Stomach (tissue), 7 donors: ENCODE measurements around a stretch of chr9.

DNA sequence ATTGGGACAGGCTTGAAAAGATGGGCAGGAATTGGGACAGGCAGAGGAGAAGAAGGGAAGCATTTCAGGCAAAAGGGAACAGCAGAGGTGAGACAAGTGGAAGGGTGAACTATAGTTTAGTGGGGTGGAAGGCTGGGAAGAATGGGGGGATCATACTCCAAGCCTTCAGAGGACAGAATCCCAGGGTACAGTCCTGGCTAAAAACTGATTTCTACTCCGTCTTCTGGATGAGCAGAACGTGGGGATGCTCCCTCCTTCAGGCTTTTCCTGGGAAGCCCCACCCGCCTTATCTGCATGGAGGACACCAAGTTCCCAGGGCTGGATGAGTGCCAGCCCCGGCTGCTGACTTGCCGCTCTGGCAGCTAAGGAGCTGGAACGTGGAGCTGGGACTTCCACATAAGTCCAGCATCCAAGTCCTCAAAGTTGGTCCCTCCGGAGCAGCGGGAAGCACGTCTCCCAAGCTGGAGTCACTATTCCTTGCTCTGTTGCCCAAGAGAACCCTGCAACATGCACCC lies 14.0 kb upstream of the KIF12 start:
- PRO-cap: no peak
- RAMPAGE, long total RNA, 5 experiments: no peak in any of the 5 experiments
- RRBS: 19% methylated on average over 3 of the region's 9 CpGs

- PRO-cap: no peak
- RAMPAGE, long total RNA, 5 experiments: no peak in any of the 5 experiments
- RRBS: no CpG with 5 or more reads among the region's 10 CpGs
Observed at GRCh38 chr9:114327523-114328075, 2.1 kb upstream of the ORM2 start.

GRCh38 chr9:114330337-114331010 lies 805 bp downstream of the ORM2 start:
- PRO-cap: no peak
- RAMPAGE, long total RNA, 5 experiments: no peak in any of the 5 experiments
- RRBS: no CpG with 5 or more reads among the region's 17 CpGs

- PRO-cap: no peak
- RAMPAGE, long total RNA, 5 experiments: no peak in any of the 5 experiments
- RRBS: no CpG with 5 or more reads among the region's 10 CpGs
Observed at GRCh38 chr9:114334347-114334851, 4.7 kb downstream of the ORM2 start.

GRCh38 chr9:114360916-114361471 lies 26.8 kb downstream of the AKNA start:
- PRO-cap: no peak
- RAMPAGE, long total RNA, 5 experiments: no peak in any of the 5 experiments
- RRBS: no CpG with 5 or more reads among the region's 3 CpGs

GRCh38 chr9:114366586-114367316 lies 21.0 kb downstream of the AKNA start:
- PRO-cap: no peak
- RAMPAGE, long total RNA, 5 experiments: no peak in any of the 5 experiments
- RRBS: no CpG with 5 or more reads among the region's 7 CpGs

DNA sequence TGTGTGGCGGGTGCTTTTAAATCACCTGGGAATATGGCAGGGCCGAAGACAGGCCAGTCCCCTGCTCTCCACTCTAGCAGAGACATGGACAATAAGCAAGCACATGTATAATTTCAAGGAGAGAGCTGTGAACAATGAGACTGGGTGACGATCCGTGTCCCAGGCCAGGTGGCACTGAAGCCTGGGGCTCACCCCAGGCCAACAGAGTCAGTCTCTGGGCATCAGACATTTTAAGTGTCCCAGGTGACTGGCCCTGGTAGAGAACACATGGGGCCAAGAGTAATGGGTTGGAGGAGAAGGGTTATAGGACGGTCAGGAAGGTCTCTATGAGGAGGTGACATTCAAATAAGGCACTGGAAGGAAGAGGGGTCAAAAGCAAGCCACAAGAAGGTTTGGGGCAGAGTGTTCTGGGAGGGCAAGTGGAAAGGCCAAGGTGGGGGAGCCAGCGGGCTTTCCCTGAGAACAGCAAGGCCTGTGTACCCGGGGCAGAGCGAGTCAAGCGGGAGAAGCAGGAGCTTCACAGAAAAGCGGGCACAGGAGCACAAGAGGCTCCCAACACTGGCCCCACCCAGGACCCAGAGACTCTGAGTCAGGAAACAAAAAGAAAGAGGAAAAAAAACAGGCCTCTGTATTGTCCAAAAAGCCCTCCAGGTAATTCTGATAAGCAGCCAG lies 1.1 kb upstream of the AKNA start:
- PRO-cap: no peak
- RAMPAGE, long total RNA, 5 experiments: no peak in any of the 5 experiments
- RRBS: no CpG with 5 or more reads among the region's 10 CpGs

- PRO-cap: no peak
- RAMPAGE, long total RNA, 5 experiments: no peak in any of the 5 experiments
- RRBS: no CpG with 5 or more reads among the region's 4 CpGs
Observed at GRCh38 chr9:114452717-114453400, 52.4 kb downstream of the WHRN start.

GRCh38 chr9:114518501-114519217 lies 13.4 kb upstream of the WHRN start:
- PRO-cap: no peak
- RAMPAGE, long total RNA, 5 experiments: no peak in any of the 5 experiments
- RRBS: no CpG with 5 or more reads among the region's 4 CpGs

GRCh38 chr9:114532411-114533121 lies 27.3 kb upstream of the WHRN start:
- PRO-cap: no peak
- RAMPAGE, long total RNA, 5 experiments: no peak in any of the 5 experiments
- RRBS: no CpG with 5 or more reads among the region's 13 CpGs

DNA sequence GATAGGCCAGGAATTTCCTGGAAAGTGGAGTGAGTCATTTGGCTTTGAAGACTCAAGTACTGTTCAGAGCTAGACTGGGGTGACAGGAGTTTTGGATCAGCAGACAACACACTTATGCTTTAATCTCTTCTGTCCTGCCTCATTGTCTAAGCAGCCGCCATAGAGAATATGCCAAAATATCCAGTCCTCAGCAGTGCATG lies 11.0 kb downstream of the TMEM268 start:
- PRO-cap: no peak
- RAMPAGE, long total RNA, 5 experiments: no peak in any of the 5 experiments
- RRBS: no CpG with 5 or more reads among the region's 1 CpG

GRCh38 chr9:114642810-114643567 lies 14.6 kb downstream of the TEX53 start:
- PRO-cap: unidirectional peak, plus-strand start at chr9:114643236
- RAMPAGE, long total RNA, 5 experiments: start-site peak on the plus strand in 2 of 5 experiments, at chr9:114642999-114643675 at its widest, 9 to 24 reads per replicate
- RRBS: no CpG with 5 or more reads among the region's 11 CpGs

DNA sequence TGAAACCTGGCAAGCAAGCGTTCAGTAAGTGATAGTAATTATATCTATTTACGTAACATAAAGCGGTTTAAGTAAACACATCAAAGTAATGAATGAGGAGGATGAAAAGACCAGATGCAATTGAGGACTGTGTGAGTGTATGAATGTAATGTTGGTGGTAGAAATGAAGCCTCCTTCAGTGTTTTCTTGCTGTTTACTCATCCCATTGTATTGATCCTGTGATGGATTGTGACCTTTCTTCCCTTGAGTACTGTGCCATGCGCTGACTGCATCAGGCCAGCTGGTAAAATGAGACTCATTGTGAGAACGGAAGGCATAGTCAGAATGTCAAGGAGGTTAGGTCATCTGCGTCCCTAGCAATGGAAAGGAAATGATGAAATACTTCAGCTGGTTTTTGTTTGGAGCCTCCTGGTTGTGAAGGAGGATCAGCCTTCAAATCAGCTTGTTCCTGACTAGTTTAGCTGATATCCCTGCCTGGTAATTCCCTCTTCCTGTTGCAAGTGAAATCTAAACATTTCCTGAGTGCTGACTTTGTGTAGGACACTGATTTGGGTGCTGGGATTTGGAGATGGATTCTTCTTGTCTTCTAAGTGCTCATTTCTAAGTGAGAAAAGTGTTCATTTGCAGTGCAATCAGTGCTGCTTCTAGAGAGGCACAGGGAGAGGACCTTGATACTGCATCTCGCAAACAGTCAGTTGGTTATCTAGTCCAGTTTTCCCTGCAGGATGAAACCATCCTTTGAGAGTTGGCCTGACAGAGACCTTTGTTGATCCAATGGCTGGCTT lies 35.5 kb downstream of the TNFSF8 start:
- PRO-cap: no peak
- RAMPAGE, long total RNA, 5 experiments: no peak in any of the 5 experiments
- RRBS: no CpG with 5 or more reads among the region's 7 CpGs

GRCh38 chr9:114909600-114910077 lies 20.8 kb downstream of the TNFSF8 start:
- PRO-cap: no peak
- RAMPAGE, long total RNA, 5 experiments: no peak in any of the 5 experiments
- RRBS: no CpG with 5 or more reads among the region's 1 CpG

DNA sequence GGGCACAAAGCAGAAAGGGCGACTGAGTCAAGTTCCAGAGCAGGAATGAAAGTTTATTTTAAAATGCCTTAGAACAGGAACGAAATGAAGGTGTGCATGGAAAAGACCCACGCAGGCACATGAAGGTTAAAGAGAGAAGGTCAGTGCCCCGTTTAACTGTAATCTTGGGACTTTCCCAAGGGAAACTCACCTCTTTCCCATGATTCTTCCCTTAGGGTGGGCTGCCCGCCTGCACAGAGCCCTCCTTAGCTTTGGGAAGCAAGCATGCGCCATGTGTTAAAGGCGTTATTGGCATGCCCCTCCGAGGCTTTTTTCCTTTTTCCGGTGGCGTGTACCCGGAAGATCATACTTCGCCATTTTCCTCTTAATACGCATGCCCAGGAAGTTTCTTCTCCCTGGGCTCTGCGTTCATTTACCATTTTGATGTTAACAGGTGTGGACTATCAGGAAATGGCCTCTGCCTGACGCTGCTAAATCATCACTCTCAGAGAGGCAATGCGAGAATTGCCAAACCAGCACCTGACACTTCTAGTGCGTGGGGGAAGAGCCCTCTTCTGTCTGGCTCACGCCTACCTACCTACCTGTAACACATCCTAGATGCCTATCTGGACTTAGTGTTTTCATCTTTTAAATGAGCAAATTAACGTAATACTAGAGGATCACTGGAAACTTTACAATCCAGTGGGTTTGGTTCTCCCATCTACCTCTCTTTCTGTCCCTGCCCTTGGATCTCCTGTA lies 409.5 kb upstream of the PAPPA start:
- PRO-cap: no peak
- RAMPAGE, long total RNA, 5 experiments: no peak in any of the 5 experiments
- RRBS: no CpG with 5 or more reads among the region's 19 CpGs

DNA sequence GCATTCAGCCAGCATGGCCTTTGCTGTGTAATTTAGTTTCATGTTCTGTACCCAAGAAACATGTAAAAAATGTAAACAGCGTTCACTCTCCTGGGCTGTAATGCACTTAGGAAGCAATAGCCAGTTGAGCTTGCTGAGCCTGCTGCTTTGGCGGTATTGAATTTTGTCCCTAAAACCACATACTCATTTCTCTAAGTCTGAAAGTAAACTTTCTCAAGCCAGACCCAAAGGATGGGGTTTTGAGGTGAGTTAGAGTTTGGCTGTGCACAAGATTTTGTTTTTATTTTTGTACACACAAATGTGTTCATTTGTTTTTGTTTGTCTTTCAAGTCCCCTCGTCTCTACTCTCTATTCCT lies 158.7 kb downstream of the PAPPA start:
- PRO-cap: no peak
- RAMPAGE, long total RNA, 5 experiments: no peak in any of the 5 experiments
- RRBS: no CpG with 5 or more reads among the region's 3 CpGs

- PRO-cap: no peak
- RAMPAGE, long total RNA, 5 experiments: no peak in any of the 5 experiments
- RRBS: no CpG with 5 or more reads among the region's 9 CpGs
Observed at GRCh38 chr9:116549264-116549801, 137.8 kb upstream of the TRIM32 start.

- PRO-cap: no peak
- RAMPAGE, long total RNA, 5 experiments: no peak in any of the 5 experiments
- RRBS: no CpG with 5 or more reads among the region's 4 CpGs
Observed at GRCh38 chr9:116647425-116647810, 39.7 kb upstream of the TRIM32 start.

- PRO-cap: no peak
- RAMPAGE, long total RNA, 5 experiments: no peak in any of the 5 experiments
- RRBS: no CpG with 5 or more reads among the region's 5 CpGs
Observed at GRCh38 chr9:116756916-116757318, 69.8 kb downstream of the TRIM32 start.

DNA sequence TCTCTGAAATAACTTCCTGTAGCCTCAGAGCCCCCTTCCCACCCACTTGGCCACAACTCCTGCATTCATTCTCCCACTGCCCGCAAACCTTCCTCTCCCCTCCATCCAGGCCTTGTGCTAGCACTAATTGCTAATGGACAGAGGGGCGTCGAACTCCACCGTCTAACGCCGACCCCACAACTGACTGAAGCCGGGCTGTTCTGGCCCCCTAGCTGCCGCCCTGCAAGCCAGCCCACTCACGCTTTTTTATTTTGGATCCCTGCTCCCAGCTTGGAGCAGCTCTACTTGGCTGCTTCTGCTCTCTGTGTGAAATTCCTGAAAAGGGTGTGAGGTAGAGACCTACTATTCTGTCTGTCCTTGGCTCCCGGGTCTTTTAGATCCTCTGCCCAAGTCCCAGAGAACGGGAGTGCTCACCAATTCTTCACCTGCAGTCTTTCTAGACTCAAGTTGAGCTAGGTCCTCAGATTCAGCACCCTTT lies 737 bp upstream of the ASTN2 start:
- PRO-cap: no peak
- RAMPAGE, long total RNA, 5 experiments: no peak in any of the 5 experiments
- RRBS: no CpG with 5 or more reads among the region's 11 CpGs